ENCODE data around the gene FAM221B.

DNA sequence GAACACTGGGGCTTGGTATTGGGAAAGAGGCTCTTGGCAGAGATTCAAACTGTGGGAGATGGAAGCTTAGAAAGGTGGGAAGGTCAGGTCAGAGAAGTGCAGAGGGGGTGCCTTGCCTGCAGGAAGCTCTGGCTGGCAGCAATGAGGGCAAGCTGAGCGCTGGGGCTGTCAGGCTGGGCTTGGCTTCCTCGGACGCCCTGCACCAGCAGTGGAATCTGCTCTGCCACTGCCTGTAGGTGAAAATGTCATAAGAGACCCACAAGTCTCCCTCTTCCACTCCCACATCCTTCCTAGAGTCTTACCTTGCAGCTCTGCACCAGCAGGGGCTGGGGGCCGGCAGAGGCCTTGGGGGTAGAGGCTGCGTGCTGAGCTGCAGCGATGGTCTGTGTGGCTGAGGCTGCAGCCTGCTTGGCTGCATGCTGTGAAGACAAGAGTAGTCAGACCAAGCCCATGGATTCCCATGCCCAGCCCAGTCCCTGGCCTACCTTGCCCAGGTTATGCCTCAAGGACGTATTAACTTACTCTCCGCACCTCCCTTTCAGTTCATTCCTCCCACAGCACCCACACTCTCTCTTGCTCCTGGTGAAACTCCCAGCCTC is 17.4 kb downstream of the TLN1 start:
- PRO-cap = no peak

GRCh38 chr9:35730105-35731232 is 1.5 kb downstream of the TLN1 start:
- PRO-cap = no peak

DNA sequence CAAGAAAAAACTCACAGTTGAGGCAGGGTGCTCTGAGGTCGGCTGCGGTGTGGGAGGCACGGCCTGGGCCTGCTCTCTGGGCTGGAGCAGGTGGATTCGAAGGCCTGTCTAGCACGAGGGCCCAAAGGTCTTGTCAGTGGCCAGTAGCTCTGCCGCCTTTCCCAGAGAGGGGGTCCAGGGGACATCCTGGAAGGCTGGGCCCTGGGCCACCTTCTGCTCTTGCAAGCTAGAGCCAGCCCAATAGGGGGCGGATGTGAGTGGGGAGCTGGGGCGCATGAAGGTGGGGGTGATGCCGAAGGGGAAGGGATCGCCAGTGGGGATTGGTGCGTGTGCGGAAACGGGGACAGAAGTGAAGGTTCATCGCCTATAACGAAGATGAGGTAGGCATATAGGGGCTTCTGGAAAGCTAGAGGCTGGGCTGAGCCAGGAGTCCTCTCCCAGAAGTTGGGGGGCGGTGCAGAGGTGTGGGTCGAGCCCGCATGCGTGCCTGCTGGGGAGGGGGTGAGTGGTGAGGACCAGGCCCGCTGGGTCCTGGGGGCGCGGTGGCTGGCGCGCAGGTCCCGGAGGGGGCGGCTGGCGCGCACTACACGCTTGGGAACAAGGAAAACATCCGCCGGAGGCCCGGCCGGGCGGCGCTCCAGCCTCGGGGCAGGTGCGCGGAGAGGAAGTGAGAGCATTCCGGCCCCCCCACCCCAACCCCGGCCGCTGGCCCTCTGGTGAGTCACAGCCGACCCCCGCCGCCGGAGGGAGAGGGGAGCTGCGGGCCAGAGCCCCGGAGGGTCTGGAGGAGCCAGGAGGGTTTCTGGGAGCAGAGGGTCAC is 2.6 kb upstream of the MSMP start:
- PRO-cap = unidirectional peak, plus-strand start at position 313 of the sequence; bidirectional peak, plus-strand start at position 598 of the sequence, minus-strand start at position 596 of the sequence; bidirectional peak, plus-strand start at position 767 of the sequence, minus-strand start at position 669 of the sequence

DNA sequence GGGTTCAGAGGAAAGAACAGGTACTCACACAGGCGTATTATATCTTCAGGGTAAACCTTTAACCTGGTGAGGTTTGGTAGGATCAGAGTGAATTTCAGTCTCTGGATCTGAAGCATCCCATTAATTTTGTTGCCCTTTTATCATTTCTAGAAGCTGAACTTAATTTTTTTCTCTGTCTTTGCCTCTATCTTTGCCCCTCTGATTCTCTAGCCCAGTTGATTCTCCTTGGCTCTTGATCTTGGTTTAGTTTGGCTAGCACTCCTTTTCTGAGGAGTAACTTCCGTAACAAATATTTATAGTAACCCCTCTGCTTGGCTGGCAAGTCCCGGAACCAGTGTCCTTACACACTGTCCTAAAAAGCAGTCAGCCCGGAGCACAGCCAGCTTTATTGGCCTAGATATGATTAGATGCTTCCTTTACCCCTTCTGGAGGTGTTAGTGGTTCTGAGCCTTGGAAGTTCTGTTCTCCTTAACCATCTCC is 16.9 kb upstream of the MSMP start:
- PRO-cap = no peak

DNA sequence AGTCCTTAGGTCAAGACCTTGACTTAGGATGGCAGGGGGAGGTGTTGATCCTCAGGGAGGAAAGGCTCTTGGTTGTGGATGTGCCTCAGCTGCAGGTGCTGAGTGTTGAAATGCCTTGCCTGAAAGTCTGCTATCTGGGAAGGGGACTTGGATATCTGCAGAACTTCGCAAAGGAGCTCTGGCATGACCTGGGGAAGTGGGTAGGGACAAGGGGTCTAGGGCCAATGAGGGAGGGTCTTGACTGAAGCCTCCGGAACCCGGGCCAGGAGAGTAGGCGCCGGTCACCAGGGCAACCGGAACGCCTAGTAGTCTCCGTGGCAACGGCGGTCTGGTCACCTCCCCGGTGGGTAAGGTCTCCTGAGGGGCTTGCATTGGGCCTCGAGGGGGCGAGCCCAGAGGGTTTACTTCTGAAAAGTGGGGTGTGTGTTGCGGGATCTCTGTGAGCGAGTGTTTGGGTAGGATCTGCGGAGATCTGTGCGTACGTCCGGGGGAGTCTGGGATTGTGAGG is at the start of gene FAM221B:
Gene FAM221B, minus strand, starts transcription at position 243 of the 508 bp plus-strand sequence.
- PRO-cap = no peak

GRCh38 chr9:36127715-36128116 is 8.8 kb upstream of the GLIPR2 start:
- PRO-cap = no peak

DNA sequence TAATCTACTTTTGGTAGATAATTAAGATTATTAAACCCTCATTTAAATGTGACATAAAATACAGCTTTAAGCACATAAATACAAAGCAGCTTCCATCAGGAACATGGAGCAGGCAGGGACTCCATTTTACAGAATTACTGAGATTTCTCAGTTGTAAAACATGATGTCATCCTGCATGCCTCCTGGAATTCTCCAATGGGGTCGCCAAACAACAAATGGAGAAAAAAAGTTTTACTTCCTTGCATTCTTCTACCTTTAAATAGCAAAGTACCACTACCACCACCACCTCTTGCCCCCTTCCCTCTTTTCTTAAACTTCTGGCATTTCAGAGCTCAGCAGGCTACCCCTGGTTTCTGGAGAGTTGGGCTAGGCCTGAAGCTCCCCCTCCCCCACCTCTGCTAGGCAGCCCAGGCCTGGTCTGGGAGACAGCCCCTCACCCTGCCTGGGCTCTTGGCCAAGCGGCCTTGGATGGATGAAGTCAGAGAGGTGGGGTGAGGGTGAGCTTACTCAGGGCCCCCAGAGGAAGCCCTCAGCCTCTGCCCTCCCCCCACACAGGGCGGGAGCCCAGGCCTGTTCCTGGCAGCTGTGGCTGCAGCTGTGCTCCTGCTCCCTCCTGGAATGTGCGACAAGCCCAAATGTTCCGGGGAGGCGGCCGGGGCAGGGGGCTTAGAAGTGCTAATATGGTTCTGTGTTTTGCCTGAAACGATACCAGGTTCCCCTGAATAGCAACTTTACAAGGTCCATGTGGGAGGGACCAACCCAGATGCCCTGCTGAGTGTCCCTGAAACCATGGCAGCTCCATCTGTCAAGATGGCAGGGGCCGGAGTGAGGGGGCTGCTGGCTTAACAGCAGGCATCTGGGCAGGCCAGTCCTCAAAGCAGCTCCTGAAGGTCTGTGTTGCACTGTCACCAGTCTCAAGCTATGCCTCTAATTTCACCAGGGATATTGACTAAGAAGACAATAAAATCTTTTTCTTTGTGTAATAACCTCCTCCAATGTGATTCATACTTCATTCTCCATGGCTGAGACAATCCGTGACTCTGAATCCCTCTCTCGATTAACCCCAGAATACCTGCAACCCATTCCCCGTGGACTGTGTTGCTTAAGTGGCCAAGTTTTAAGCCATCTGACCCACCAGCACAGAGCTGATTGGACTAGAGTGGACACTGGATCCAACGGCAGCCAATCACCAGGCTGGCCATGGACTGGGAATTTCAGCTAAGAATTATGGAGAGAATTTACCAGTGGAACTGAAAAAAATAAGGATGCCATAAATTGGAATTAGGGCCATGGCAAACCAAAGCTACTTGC is 5.8 kb upstream of the CCIN start:
- PRO-cap = no peak

DNA sequence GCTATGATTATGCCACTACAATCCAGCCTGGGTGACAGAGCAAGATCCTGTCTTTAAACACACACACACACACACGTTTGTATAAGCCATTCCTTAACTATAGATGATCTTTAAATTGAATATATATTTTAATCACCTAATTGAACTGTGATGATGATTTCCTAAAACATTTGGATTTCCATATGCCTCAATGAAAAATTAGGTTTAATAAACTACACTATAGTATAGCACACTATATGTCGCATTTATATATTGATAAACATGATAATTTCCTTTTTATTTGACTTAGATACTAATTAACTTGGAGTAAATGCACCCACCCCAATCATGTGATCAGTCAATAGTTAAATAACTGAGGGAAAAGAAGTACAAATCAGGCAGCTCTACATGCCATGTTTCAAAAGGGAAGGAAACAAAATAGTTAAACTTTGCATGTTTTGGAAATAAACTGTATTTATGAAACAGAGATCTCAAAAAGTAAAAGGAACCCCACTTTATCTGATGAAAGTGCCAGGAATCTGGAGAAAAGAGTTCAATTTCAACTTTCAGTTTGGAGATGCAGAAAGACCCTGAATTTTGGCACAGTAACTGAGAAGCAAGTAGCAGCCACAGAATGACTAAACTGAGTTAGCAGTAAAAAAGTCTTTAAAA is 18.0 kb upstream of the GNE start:
- PRO-cap = no peak

- PRO-cap = bidirectional peak, plus-strand start at chr9:36487841, minus-strand start at chr9:36487616
Observed at GRCh38 chr9:36487415-36487712, 85.3 kb upstream of the MELK start.

DNA sequence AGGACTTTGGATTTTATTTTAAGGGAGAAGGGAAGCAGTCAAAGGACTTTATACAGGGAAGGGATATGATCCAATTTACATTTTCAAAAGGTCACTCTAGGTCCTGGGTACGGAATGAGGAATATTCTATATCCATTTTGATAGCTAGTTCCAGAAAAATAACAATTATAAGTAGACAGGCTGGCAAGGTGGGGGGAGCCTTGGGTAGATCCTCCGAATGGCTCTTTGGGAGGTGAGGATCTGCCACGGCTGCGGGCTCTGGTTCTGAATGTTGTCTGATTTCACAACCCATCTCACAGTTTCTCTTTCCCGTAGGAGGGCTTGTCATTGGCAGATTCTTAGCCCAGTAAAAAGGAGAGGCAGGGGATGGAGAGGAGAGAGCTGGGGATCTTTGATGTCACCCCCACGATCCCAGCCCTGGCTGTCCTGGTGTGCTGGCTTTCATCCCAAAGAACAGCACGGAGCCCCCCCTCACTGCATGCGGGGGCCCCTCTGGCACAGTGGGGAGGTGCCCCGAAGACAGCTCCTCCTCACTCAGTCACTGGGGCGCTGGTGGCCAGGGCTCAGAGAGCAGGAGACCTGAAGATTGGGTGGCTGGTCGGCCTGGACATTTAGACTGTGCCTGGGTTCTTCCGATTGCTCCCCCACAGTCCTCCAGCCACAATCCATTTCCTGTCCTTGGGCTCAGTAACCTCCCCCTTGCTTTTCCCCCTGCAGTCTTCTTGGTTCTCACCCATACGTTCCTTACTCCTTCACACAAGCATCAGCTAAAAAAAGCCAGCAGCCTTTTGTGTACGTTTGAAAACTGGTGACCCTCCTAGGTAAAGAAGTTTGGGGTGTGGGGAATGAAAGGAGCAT is 207.4 kb downstream of the MELK start:
- PRO-cap = no peak

DNA sequence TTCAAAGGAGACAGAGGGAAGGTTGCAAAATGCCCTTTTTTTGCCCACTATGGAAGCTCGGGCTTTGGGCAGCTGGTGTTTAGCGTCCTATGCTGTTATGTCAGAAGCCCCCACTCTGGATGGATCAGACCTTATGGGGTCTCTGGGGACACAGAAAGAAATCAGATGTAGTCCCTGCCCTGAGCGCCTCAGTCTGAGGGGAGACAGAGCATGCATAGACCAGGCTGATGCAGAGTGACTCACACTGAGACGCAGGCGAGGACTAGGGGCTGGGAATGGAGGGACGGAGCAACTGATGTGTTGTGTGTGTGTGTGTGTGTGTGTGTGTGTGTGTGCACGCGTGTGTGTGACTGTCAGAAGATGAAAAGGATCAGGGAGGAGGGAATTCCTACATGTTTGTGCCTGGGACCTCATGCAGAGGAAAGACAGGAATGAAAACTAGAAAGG is 229.8 kb downstream of the MELK start:
- PRO-cap = no peak

- PRO-cap = no peak
Observed at GRCh38 chr9:36985927-36986568, 48.0 kb downstream of the PAX5 start.

- PRO-cap = bidirectional peak, plus-strand start at chr9:37033226, minus-strand start at chr9:37032916
Observed at GRCh38 chr9:37032588-37033407, 1.3 kb downstream of the PAX5 start.

DNA sequence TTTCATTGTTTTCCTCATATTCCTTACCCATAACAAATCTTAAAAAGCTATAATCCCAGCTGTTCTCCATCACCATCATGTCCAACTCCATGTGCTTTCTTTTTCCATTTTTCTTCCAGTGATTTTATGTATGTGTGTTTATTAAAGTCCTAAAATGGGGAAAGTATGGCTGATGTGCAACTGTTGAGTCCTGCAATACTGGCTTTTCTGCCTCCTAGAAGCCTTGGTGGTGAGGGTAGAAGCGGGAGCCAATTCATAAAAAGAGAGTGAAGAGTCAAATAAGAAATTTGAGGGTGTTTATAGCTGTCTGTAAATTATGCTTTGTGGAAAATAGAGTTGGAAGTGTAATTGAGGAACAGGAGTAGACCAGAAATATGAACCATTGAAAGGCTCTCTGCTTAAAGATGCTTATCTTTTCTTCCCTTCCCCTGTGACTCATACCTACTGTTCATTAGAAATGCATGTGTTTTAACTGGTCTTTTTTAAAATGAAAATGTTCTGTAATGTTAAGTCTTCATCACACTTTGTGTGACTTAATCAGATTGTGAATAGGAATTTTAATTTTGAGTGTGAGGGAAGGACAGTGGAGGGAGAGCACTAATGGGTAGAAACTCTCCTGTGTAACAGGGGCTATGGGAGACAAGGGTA is 80.2 kb downstream of the ZCCHC7 start:
- PRO-cap = no peak

DNA sequence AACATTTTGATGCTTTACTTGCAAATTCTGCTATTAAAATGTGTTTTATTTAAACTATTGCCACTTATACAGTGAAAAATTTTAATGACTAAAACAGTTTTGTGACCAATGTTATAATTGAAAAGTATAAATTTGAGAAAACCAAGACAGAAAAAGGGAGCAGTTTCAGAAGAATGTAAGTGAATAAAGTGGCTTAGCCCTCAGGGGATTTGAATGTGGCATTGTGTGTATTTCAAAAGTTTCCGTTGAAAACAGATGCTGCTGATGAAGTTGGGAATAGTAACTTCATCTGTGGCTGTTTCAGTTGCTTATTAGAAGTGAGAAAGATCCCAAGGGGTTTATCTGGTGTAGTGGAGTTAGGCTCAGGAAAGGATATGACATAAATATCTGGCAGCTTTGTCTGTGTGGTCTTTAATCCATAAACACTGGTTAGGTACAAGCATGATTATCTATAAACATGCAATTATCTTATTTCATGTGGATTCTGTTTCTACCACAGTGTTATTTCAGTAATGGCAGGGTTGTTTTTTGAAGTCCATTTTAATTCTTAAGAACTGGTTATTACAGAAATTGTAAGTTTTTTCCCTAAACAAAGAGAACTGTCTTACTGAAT is 128.4 kb upstream of the GRHPR start:
- PRO-cap = bidirectional peak, plus-strand start at position 348 of the sequence, minus-strand start at position 281 of the sequence

GRCh38 chr9:37508095-37509070 is 22.6 kb downstream of the POLR1E start:
- PRO-cap = no peak

DNA sequence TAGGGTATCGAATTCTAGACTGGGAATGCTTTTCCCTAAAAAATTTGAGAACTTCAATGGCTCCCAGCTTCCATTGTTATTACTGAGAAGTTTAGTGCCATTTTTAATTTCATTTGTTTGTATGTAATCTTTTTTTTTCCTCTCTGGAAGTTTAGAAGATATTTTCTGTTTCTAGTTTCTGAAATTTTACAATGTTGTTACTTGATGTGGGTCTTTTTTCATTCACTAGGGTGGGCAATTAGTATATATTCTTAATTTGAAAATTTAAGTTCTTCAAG is 39.0 kb downstream of the FRMPD1 start:
- PRO-cap = no peak

DNA sequence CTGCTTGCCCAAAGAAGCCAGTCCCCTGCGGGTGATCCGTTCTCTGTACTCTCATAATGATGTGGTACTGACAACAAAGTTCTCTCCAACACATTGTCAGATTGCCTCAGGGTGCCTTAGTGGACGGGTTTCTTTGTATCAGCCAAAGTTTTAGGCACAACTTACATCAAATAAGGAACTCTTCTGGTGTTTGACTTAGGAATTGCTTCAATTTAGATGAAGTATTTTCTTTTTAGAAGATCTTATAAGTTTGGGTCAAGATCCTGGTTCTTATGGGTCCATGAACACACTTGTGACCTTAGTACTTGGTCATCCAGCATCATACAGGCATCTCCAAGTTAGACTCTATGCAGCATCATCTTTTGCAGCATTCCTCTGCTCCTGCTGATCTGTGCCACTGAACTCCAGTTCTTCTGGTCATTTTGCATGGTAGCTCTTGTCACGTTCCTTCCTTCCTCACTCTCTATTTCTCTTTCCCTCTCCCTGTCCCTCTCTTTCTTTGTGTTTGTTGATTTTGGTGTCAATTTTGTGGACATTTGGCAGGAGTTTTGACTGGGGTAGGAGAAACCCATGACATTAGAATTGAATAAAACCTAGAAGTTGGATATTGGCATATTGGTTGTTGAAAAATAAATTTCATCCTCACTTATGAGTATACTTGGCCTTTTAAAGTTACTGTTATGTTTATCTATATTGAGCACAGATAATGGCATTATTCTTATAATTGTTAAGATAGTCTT is 42.4 kb downstream of the SLC25A51 start:
- PRO-cap = no peak

DNA sequence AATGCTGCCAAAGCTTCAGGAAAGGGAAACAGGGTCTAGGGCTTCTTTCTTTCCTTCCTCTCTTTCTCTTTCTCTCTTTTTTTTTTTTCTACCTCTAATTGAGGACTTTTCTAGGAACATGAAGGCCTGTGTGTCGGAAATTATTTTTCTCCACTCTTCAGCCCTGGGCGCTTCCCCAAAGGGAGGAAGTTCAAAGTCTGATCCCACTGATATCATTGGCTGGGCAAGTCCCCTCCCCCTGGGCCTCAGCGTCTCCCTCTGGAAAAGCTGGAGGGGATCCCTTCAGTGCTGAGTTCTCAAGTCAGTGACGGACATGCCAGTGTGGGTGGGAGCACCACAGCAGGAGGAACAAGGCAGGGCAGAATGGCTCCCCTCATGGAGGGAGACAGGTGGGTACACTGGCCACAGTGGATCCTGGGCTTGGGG is 24.0 kb upstream of the SLC25A51 start:
- PRO-cap = no peak

DNA sequence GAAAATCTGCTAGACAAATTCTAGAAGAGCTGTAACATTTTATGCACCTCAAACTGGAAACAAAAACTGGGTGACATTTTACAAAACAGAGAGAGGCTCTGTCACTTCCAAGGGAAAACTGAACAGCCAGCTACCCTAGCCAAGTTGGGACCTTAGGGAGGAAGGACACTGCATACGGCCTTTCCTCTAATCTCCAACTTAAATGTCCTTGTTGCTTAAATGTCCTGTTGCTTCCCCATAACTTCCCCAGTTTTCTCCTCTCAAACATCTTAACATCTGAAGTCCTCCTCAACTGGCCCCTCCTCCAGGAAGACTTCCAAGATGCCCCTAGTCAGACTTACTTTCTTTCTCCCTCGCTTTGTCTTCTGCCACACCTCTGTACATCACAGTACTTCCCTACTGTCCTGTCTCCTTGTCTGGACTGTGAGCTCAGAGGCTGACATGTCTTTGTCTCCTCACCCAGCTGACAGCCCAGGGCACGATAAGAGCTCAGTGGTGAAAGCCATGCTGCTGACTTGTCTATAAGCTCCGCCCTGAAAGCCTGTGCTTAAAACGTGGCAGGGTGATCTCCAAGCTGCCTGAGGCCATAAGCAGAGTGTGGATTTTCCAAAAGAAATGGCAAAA is 32.9 kb upstream of the SLC25A51 start:
- PRO-cap = no peak